Measurements from ENCODE around the gene SLC24A3.

GRCh38 chr20:16451917-16452507 is 121.2 kb downstream of the KIF16B start:
- PRO-cap, result no peak

DNA sequence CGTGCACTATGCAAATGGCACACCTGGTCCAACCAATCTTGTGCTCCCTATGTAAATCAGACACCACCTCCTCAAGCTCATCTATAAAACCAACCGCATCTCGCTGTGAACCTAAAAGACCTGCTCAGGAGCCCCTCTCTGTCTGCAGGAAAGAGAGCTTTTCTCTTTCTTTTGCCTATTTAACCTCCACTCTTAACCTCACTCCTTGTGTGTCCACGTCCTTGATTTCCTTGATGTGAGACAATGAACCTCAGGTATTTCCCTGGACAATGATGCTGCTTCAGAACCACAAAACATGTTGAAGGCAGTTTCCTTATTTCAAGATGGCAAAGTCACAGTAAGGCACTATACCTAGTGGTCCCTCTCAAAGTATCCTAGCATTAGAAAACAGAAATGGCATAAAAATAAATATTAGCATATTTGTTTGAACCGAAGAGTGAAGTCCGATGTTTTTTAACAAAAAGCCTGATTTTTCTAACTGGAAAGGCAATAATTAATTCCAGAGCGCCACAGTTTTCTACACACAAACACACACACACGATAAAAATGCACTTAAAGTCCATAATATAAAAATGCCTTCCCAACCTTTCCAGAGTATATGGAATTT is 110.1 kb downstream of the KIF16B start:
- PRO-cap, result no peak

DNA sequence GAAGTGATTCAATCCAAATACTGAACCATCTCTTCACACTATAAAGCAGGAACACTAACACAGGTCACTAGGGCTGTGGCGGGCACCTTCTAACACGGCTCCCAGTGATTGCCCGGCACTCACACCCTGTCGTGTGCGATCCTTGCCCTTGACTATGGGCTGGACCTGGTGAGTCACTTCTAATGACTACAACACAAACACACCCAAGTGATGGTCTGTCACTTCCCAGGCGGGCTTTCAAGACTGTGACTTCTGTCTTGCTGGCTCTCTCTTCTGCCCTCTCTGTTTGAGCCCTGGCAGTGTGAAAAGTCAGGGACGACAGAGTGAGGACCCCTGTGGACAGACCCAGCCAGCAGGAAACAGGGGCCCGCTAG is 43.1 kb downstream of the KIF16B start:
- PRO-cap, result bidirectional peak, plus-strand start at position 218 of the sequence, minus-strand start at position 103 of the sequence

GRCh38 chr20:16530507-16530803 is 42.8 kb downstream of the KIF16B start:
- PRO-cap, result no peak

- PRO-cap, result no peak
Measured at GRCh38 chr20:17393852-17394060, 137.4 kb downstream of the BFSP1 start.

- PRO-cap, result no peak
Measured at GRCh38 chr20:17501638-17502433, 29.3 kb downstream of the BFSP1 start.

GRCh38 chr20:17557426-17558270 is 12.2 kb upstream of the DSTN start:
- PRO-cap, result no peak

DNA sequence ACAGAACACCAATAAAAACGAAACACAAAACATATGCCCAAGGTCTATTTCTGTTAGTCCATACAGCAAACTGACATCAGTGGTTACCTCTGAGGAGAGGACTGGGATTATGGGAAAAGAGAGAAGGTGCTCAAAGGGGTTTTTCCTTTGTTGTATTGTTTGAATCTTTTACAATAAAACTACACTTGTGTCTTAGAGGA is 4.4 kb upstream of the DSTN start:
- PRO-cap, result no peak

DNA sequence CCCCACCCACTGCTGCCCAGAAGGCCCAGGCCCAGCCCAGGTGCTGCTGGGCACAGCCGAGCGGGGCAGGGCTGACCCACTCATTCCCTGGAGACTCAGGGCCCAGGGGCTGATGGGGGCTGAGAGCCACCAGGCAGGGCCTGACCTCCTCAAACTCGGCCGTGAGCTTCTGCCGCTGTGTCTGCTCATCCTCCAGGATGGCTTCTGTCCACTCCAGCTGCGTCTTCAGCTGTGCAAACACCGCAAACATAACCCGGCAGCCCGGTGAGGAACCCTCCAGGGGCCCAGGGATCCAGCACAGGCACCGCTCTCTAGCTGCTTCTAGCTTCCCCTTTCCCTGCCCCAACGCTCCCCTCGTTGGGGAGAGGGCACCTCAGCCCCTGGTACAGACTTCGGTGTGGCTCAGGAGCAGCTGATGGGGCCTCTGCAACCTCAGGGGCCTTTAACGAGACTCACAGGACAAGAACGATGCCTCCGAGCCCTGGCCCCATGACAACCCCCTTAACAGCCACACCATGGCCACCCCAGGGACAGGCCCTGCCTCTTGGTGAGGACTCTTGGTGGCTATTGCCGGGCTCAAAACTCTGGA is 46.0 kb downstream of the DSTN start:
- PRO-cap, result no peak

GRCh38 chr20:17627126-17627658 is 54.9 kb downstream of the RRBP1 start:
- PRO-cap, result unidirectional peak, plus-strand start at chr20:17627581

DNA sequence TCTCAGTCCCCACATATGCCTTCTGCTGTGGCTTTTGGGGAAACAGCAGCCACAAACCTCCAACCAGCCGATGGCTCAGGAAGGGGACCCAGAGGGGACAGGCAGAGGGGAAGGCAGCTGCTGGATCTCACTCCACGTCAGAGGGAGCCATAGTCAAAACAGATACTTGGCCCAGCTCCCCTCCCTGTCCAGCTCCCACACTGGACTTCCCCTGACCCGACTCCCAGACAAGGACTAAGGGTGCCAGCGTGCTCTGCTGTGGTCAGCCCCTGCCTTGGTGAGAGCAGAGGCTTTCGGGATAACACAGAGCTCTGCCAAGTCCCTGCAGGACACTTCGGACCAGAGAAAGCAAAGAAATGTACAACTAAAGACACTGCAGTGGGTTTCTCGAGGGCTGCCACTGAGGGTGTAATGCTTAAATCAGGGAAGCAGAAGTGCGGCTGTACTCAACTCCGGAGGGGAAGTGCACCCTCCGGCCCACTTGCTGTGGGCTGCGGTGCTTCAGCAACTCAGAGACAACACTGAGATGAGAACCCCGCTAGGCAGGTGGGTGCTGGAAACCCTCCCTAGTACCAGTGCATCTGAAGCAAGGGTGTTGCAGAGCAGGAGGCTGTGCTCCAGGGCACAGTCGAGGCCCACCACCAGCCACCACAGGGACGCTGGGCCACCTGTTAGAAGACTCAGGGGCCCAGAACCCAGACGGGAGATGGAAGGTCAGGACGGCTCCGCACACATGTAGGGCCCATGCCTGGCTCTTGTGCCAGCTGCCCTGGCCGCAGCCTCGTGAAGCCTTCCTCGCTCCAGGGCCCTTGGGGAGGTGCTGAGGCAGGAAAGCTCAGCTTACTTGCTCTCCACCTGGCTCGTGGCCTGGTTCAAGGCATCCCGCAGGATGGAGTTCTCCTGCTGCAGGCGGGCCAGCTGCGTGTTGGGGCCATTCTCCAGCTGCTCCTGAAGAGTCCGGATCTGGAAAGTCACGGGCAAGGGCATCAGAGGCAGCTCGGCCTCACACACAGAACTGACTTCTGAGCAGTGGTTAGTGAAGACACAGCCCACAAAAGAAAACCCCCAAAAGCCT is 47.0 kb downstream of the RRBP1 start:
- PRO-cap, result no peak

GRCh38 chr20:17635777-17636365 is 46.2 kb downstream of the RRBP1 start:
- PRO-cap, result no peak

- PRO-cap, result no peak
Measured at GRCh38 chr20:17683208-17683800, 1.3 kb upstream of the RRBP1 start.

DNA sequence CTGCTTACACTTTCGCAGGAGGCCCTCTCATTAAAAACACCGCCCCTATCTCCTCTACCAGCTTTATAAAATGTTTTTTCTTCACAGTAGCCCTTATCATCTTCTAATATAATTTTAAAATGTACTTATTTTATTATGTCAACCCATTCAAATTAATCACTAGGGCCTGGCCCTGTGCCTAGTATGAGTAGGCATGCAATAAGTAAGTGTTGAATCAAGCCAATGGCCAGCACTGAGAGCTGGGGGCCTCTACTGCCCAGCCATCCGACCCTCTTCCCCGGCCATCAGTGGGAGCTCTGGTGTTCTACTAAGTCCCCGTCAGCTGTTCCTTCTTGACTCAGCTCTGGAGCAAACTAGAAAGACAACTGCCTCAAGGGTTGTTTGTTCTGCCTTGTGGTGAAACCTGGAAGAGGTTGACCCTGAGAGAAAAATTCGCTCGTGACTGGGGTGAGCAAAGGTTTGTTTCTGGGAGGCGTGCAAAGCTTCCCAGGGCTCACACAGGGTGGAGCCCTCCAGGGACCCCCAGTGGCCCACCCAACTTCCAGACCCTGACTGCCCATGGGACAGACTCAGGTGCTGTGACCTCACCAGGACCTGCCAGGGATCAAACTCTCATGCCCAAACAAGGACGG is 50.2 kb downstream of the BANF2 start:
- PRO-cap, result no peak

GRCh38 chr20:17796102-17796544 is 96.4 kb downstream of the BANF2 start:
- PRO-cap, result no peak

GRCh38 chr20:18055292-18055551 is 2.5 kb downstream of the OVOL2 start:
- PRO-cap, result unidirectional peak, plus-strand start at chr20:18055471

DNA sequence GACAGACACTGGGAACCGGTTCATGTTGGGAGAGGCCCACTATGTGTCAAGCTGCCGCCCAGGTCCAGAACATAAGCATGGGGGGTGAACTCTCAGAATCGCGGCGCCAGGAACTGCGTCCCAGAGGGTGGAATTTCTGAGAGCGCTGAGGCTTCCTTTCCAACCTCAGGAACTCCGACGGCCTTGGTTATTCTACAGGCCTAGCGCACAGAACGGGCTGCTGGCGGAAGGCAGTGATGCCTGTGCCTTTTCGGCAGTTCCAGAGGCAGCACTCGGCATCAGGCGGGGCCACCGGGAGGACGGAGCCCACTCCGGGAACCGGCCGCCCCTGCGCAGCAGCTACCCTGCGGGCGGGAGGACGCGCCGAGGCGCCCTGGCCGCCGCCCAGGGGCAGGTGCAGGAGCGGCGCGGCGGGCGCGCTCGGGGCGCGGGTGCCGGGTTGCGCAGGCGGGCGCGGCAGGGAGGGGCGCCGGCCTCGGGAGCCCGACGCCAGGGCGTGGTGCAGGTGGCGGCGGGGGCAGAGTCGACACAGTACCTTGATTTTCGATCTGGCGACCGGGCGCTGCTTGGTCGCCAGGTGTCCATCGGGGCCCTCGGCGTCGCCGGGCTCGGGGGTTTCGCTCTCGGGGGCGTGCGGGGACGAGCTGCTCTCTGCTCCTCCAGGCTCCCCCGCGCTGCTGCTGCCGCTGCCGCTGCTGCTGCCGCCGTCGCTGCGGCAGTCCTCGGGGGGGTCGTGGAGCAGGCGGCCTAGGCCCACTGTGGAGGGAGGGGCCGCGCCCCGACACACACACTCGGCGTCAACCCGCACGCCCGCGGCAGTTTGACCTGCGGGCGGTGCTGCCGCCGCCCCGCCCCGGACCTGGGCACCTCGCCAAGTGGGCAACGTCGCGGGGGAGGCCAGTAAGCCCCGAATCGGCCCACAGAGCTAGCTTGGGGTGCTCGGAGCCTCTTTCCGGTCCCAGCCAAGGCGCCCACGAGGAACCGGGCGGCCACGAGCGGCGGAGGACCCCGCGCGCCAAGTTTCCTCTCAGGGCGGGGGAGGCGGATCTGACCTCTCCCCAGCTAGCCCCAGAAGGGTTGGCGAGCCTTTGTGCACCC is 1.2 kb downstream of the OVOL2 start:
- PRO-cap, result bidirectional peak, plus-strand start at position 543 of the sequence, minus-strand start at position 274 of the sequence; bidirectional peak, plus-strand start at position 818 of the sequence, minus-strand start at position 793 of the sequence

DNA sequence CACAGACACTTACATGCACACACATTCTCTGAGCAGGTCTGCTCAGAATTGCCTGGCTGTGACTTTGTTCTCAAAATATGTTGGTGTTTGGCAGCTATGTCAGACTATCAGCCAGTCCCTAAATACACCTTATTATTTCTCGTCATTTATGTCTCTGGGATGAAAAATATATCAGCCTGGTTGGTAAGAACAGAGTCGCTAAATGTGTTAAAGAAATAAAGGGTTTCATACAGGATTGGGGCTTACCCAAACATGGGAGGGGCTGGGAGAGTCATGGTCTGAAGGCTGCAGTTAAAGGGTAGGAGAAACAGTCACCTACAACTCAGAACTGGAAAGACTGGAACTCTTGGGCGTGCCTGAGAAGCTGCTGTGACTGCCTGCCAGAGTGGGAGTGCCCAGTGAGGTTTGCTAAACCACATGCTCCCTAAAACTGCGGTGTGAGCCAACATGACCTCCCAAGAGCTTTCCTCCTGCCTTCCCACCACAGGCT is 165.0 kb upstream of the SLC24A3 start:
- PRO-cap, result no peak

DNA sequence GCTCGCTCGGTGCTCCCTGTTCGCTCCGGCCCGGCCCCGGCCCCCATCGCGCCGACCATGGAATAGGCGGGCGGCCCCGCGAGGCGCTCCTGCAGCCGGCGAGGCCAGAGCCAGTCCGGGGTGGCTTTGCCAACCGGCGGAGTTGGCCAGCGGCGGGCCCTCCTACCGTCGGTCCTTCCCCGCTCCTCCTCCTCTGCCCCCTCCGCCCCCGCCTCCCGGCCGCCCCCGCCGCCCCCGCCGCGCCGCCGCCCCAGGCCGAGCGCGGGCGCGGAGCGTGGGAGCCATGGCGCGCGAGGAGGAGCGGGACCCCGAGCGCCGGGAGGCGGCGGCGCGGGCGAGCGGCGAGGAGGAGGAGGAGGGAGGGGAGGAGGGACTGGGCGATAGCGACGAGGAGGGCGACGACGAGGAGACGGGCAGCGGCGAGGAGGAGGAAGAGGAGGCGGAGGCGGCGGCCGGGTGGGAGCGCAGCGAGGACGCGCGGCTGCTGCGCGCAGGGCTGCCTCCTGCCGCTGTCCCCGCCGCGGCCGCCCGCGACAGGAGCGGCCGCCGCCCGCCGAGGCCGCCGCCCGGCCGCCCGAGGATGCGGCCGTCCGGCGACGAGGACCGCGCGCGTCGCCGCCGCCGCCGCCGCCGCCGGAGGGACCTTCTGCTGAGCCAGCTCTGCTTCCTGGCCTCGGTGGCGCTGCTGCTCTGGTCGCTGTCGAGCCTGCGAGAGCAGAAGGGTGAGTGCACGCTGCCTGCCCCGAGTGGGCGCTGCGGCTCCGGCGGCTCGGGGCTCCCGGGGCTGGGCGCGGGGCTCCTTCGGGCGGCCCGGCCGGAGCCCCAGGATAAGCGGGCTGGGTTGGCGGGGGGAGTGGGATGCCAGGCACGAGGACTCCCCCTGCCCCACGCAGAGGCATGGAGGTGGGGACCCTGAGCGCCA is at the start of gene SLC24A3:
Gene SLC24A3 (plus strand): TSS at position 380 of the 922 bp plus-strand sequence.
- PRO-cap, result bidirectional peak, plus-strand start at position 431 of the sequence, minus-strand start at position 195 of the sequence; bidirectional peak, plus-strand start at position 738 of the sequence, minus-strand start at position 662 of the sequence

GRCh38 chr20:19284270-19285043 is 72.0 kb downstream of the SLC24A3 start:
- PRO-cap, result no peak